Breast epithelium (tissue), 2 donors: ENCODE results near the gene XPC.

- PRO-cap: unidirectional peak, plus-strand start at chr3:13012683
- RAMPAGE, long total RNA, 2 experiments: no peak in any of the 2 experiments
These were observed 60.8 kb downstream of the IQSEC1 start for GRCh38 chr3:13012154-13013064.

DNA sequence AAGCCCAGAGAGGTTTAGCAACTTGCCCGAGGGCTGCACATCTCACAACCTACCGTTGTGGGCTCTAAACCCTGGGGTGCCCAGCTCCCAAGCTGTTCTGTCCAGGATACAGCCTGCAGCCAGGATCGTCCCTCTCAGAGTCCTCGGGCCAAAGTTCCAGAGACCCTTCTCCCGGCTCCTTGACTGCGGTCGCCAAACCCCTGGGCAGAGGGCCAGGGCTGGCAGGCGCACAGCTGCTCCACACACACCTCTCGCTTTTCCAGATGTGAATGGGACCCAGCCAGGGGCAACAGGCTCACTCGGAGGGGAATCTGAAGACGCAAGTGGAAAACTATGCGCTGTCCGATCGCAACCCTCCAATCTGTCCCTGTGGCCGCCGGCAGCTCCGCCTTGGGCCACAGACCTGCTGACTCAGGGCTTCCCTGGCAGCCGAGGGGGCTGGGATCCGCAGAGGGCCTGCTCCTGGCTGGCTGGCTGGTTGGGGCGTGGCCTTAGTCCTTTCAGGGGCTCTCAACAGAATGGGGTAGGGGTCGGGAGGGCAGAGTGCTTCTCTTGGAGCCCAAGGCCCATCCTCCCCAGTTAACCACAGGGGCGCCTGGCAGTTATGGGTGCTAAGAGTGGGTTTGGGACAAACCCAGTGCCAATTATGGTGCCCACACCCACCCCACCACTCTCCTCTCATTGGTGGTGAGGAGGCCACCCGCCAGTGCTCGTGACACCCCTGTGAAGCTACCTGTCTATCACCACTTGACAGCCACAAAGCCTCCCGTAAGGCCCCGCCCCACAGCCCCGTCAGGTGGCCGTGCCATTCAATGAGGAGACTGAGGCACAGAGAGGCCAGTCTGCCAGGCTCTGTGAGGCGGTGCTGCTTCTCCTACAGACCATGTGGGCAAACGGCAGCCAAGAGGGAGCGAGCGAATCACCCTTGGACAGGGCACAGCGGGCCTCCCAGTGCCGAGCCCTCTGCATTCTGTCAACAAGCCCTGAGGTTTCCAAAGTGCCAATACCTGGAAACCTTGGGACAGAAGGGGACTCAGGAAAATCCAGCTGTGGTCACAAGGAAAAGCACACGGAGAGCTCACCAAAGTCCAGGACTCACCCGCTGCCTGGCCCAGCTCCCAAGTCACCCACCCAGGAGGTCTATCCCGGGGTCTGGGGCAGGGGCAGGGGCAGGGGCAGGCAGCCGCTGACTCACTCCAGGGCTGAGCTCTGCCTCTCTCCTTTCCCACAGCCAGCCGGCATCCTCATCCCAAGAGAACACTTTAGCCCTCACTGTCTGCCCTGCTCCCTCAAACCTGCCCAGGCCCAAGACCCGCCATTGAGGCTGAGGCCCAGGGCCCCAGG is 53.7 kb downstream of the IQSEC1 start:
- PRO-cap: no peak
- RAMPAGE, long total RNA, 2 experiments: no peak in any of the 2 experiments

DNA sequence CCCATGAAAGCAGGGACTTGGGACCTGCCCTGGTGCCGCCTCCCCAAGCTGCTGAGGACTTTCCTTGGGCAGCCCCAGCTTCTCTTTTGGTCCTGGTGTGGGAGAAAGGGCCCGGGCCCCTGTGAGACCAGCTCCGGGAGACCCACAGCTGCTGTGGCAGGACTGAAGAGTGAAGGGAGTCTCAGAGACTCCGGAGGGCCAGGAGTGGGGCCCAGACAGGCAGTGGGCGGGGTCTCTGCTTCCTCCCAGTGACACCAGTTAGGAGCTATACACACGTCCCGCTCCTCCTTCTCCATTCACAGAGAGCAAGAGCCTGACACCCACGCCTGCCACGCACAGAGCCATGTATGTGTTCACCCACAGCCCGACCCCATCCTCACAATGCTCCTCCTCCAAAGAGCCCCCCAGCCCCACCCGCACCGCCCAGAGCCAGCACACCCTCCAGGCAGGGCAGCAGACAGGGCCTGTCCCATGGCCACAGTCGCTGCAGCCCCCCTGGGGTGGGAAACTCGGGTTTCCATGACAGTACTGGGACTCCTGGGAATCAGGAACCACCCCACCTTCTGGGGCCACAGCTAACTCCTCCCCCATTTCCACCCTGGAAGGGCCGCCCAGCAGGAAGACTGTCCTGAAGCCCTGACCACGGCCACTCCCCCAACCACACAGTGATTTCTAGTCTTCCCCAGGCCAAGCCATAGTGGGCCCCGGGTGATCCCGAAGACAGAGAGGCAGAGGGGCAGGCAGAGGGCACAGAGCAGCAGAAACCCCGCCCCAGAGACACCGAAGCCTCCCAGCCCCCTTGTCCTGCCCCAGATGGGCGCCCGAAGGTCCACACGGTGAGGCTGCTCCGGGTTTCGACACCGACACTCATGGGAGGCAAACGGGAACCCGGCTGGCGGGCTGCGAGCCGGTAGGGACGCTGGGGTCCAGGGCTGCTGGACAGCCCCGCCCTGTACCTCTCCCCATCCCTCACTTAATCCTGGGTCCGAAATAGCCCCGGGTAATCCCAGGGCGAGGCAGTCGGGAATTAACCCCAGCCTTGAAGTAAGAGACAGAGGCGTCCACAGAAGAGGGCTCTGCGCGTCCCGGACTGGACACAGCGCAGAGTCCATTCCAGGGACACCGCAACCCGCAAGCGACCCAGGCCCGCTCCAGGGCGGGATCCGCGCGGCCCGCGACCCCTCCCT is 138.6 kb downstream of the NUP210 start:
- PRO-cap: unidirectional peak, plus-strand start at position 812 of the sequence
- RAMPAGE, long total RNA, 2 experiments: no peak in any of the 2 experiments

DNA sequence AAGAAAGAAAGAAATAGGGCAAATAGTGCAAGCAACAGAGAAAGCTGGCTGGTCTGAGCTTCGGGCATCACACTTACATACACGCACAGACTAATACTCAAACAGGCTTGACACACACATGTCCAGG is 1.3 kb downstream of the NUP210 start:
- PRO-cap: no peak
- RAMPAGE, long total RNA, 2 experiments: no peak in any of the 2 experiments

DNA sequence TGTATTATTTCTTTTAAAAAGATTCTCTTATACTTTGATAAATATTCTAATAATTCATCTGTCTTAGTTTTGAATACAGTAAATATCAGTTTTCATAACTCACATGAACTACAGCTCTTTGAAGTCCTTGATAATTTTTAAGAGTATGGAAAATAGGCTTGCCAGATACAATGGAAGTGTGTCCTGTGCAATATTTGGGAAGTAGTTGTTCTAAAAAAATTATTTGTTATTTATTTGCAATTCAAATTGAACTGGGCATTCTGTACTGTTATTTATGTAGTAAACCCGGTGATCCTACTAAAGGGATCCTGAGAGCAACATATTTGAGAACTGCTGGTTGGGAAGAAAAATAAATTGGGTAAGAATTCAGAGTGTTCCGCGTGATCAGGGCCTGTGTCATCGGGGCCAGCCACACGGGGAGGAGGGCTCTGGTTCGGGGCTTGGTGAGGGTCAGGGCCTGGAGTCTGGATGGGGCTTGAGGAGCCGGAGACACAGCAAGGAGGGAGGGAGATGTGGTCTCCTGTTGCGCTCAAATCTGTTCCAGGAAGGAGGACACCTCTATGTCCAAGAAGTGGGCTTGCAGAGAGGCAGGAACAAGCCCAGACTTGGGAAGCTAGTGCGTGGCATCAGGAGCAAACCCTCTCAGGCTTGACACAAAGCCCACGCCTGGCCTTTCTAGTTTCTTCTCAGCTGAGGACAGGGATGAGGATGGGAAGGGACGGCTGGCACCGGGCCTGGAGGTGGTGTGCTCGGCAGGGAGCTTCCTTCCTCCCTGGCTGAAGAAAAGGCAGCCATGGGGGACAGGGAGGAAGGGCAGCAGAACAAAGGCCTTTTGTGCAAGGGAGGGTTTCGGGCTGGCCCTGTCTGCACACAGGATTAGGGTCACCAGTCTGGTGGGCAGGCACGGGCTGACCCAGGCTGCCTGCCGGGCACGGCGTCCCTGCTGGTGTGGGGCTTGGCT is 23.0 kb upstream of the FBLN2 start:
- PRO-cap: no peak
- RAMPAGE, long total RNA, 2 experiments: no peak in any of the 2 experiments

GRCh38 chr3:13537690-13538219 is 11.2 kb upstream of the FBLN2 start:
- PRO-cap: no peak
- RAMPAGE, long total RNA, 2 experiments: no peak in any of the 2 experiments

- PRO-cap: no peak
- RAMPAGE, long total RNA, 2 experiments: no peak in any of the 2 experiments
These were observed 72.8 kb downstream of the FBLN2 start for GRCh38 chr3:13621651-13622210.

DNA sequence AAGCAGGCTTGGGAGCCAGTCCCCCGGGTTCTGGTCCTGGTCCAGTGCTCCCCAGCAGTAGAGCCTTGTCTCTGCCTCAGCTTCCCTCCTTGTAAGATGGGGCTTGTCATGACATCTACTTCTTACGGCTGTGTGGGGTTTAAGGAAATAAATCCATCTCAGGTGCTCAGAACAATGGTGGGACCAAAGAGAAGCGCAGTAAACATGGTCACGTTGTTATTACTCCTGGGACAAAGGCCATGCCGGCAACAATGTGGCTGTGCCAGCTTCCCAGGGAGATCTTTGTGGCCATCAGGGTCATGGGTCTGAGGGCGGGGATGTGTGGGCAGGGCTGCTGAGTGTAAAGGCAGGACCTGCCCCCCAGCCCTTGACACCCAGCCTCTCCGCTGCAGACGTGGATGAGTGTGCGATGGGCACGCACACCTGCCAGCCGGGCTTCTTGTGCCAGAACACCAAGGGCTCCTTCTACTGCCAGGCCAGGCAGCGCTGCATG is 78.6 kb downstream of the FBLN2 start:
- PRO-cap: no peak
- RAMPAGE, long total RNA, 2 experiments: no peak in any of the 2 experiments

GRCh38 chr3:13655206-13655817 is 106.4 kb downstream of the FBLN2 start:
- PRO-cap: no peak
- RAMPAGE, long total RNA, 2 experiments: no peak in any of the 2 experiments

GRCh38 chr3:13877794-13878703 is 1.8 kb downstream of the WNT7A start:
- PRO-cap: no peak
- RAMPAGE, long total RNA, 2 experiments: no peak in any of the 2 experiments

- PRO-cap: unidirectional peak, minus-strand start at chr3:14124375
- RAMPAGE, long total RNA, 2 experiments: no peak in any of the 2 experiments
These were observed 608 bp downstream of the CHCHD4 start for GRCh38 chr3:14123957-14124567.

DNA sequence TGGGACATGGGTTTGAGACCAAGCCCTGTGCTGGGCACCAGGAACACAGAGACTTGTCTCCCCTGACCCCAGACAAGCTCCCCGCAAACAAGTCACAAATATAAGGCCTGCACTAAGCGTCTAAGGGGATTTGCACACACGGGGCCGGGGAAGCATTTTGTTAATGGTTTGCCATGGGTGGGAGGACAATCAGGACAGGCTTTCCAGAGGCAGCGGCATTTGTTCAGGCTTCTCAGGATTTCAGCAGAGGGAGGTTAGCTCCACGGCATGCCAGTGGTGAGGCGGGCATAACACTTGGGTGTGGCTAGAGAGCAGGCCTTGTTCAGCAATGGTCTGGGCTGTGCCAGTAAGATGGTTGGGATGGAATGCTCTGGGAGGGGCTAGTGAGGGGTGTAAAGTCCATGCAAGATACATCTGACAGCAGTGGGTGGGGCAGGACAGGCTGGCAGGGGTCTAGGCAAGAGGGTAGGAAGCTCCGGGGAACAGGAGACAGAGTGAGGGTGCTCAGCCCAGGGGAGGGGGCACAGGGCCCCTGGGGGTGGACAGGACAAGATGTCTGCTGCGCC is 8.3 kb downstream of the TMEM43 start:
- PRO-cap: no peak
- RAMPAGE, long total RNA, 2 experiments: no peak in any of the 2 experiments

DNA sequence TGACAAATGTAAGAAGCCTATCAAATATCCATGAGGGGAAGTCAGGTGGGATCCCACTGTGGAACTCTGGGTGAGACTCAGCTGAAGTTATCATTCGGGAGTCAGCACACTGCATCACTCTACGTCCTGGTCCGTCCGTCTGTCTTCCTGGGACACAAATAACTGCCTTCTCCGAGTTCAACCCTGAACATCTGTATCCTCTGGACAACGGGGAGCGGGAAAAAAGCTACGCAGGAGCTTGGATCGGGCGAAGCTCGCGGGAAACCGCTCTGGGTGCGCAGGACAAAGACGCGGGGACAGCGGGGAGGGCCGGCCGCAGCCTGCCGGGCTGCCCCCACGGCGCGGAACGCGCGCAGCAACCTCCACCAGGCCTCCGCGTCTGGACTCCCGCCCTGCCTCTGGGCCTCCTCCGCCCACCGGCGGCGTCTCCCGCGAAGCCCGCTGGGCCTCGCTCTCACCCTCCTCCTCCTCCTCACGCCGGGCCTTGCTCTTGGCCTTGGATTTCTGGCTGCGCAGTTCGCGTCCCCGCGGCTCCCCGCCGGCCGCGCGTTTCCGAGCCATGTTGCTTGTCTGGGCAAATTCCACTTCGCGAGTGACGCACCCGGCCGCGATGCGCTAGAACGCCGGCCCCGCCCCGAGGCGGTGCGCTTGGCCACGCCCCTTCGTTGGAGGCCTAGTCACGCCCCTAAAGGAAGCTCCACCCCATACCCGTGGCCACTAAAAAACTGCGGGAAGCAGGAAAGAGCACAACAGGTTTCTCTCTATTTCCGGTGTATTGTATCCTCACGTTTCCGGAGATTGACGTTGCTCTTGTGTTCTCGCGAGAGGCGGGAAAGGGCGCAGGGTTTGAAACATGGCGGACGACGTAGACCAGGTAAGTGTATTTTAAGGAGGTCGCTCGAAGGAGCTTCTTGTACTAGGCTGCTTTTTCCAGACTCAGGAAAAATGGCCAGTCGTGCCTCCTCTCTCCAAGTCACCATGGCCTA is at the start of gene XPC:
TSS of gene XPC (minus strand) at position 594 of the 986 bp plus-strand sequence.
- PRO-cap: unidirectional peak, minus-strand start at position 381 of the sequence; unidirectional peak, minus-strand start at position 415 of the sequence; bidirectional peak, plus-strand start at position 830 of the sequence, minus-strand start at position 594 of the sequence
- RAMPAGE, long total RNA, 2 experiments: start-site peak on the plus strand in 2 of 2 experiments, centred at positions 838 to 839 of the sequence, 362 to 1,317 reads per replicate; start-site peak on the minus strand in 2 of 2 experiments, centred at position 591 of the sequence, 710 to 3,136 reads per replicate

- PRO-cap: no peak
- RAMPAGE, long total RNA, 2 experiments: no peak in any of the 2 experiments
These were observed 65.2 kb downstream of the LSM3 start for GRCh38 chr3:14243762-14244301.

- PRO-cap: no peak
- RAMPAGE, long total RNA, 2 experiments: no peak in any of the 2 experiments
These were observed 43.9 kb upstream of the SLC6A6 start for GRCh38 chr3:14358379-14358962.

DNA sequence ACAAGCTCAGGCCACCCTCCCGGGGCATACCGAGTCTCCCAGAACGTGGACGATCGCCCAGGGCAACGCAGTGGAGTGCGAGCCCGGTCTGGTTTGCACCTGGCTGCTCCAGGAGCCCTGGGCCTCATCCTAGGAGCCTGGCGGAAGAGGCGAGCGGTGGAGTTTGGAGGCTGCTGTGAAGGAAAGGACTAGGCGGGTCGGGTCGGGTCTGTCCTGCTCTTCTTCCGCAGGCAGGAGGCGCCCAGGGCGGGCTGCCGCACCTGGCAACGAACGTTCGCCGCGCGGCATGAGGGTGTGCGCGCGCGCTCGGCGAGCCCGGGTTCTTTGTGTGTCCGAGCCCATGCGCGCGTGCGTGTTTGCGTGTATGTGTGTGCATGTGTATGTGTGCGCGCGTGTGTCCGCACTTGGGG is 291 bp upstream of the SLC6A6 start:
- PRO-cap: bidirectional peak, plus-strand start outside the sequence, minus-strand start at position 330 of the sequence
- RAMPAGE, long total RNA, 2 experiments: no peak in any of the 2 experiments

DNA sequence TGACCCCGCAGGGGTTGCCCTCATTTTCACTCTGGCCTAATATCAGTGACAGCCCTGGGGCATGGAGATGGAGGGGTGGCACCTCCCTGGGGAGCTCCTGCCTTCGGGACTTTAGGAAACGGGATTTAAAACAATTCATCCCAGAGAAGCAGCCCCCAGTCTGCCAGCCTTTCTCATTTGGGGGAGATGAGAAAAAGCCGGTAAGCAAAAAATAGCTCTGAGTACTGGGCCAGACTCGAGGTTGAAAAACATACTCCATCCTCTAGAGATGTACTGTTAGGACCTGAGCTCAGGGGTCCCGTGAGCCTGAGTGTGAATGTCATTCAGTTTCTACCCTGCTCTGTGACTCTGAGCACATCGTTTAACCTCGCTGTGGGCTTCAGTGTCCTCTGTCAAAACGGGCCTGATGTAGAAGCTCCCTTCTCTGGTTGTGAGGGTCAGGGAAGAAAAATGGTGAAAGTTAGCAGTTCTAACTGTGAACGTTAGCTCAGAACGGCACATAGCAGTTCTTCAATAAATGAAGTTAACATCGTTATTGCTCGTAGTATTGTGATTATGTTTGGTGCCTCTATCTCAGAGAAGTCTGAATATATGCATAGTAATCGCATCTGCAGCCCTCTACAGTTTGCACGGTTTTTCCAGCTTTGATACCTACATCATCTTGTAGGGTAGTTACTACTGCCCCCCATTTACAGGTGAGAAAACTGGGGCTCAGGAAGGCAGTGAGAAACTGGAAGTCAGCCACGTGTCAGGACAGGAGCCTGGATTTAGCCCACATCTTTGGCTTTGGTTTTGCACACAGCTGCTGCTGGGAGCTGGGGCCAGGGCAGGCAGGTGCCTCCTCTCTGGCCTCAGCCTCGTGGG is 18.9 kb downstream of the SLC6A6 start:
- PRO-cap: no peak
- RAMPAGE, long total RNA, 2 experiments: no peak in any of the 2 experiments

DNA sequence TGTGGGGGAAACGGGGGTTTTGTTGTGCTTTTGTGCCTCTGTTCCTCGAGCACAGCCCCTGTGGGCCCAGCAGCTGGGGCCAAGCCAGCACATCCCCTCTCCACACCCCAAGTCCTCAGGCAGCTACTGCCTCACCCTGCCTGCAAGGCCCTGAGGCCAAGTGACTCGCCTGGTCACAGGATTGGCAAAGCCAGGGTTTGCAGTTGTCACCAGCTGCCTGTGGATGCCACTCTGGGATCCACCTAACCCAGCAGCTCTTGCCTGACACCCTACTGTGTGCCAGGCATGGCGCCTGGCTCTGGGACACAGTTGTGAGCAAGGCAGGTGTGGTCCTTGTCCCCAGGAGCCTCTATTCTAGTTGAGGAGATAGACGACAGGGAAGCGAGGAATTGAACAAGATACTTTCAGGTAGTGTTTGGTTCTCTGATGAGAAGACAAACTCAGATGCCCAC is 39.2 kb downstream of the SLC6A6 start:
- PRO-cap: no peak
- RAMPAGE, long total RNA, 2 experiments: no peak in any of the 2 experiments

GRCh38 chr3:14454411-14454873 is 52.0 kb downstream of the SLC6A6 start:
- PRO-cap: no peak
- RAMPAGE, long total RNA, 2 experiments: no peak in any of the 2 experiments

- PRO-cap: no peak
- RAMPAGE, long total RNA, 2 experiments: no peak in any of the 2 experiments
These were observed 53.8 kb downstream of the GRIP2 start for GRCh38 chr3:14486263-14486722.